A172 (cell line): Measurements from ENCODE around the genes ETDB, ETDC and CT45A1.

- RAMPAGE, long total RNA, result no peak
These were observed 1.5 kb downstream of the RAB33A start for GRCh38 chrX:130173108-130173872.

GRCh38 chrX:130523748-130524659 lies 122.2 kb downstream of the RBMX2 start:
- RAMPAGE, long total RNA, result no peak

DNA sequence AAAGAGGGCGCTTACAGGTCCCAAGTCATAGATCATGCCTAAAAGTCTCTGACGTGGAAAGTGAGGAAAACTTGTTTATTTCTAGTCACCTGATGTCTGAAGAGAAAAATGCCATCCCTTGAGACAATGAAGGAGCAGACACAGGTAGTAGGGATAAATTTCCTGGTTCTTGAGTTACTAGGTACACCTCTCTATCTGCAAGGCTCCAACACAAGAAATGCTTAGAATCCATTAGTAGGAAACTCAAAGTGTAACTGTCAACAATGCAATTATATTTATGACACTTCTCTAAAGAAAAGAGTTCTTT lies 233.4 kb downstream of the ENOX2 start:
- RAMPAGE, long total RNA, result no peak

DNA sequence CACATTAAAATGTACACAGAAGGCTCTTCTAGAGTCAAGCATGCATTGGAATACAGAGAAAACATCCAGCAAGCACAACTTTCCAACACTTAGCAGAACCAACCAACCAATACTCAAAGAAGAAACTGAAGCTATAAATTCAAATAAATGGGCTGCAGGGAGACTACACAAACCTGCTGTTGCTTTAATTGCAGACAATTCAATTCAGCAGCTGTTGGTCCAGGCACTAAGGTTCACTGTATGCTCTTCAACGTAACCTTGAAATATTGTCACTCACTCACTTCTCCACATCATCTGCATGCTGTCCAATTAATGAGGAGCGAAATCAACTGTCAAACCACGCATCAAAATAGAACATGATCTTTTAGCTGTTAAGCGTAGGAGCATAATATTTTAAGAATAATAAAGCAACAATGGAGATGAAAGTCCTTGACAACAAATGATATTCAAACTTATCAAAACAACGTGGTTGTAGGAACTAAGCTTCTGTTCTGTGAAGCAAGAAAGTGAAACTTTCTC lies 17.0 kb downstream of the ENOX2 start:
- RAMPAGE, long total RNA, result no peak

DNA sequence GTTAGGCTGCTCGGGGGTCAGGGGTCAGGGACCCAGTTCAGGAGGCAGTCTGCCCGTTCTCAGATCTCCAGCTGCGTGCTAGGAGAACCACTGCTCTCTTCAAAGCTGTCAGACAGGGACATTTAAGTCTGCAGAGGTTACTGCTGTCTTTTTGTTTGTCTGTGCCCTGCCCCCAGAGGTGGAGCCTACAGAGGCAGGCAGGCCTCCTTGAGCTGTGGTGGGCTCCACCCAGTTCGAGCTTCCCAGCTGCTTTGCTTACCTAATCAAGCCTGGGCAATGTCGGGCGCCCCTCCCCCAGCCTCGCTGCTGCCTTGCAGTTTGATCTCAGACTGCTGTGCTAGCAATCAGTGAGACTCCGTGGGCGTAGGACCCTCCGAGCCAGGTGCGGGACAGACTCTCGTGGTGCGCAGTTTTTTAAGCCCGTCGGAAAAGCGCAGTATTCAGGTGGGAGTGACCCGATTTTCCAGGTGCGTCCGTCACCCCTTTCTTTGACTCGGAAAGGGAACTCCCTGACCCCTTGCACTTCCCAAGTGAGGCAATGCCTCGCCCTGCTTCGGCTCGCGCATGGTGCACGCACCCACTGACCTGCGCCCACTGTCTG lies 99.5 kb downstream of the ARHGAP36 start:
- RAMPAGE, long total RNA, result no peak

- RAMPAGE, long total RNA, result no peak
These were observed 160.5 kb downstream of the OR13H1 start for GRCh38 chrX:131704217-131704905.

DNA sequence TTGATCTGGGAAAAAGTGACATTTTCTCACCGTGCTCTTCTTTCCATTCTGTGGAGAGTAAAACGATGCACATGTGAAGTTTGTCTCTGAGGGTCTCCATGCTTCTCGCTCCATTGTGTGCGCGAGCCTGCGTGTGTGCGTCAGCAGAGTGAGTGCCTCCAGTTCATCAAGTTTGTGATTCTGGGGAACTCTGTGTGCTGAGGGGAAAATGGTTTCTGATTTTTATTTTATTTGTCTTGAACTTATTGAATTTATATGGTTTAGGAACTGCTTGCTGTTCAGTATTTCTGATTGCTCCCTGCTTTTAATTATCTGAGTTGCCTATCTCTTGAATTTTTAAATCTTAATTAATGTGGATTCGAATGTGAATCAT lies 2.0 kb downstream of the STK26 start:
- RAMPAGE, long total RNA, result no peak

DNA sequence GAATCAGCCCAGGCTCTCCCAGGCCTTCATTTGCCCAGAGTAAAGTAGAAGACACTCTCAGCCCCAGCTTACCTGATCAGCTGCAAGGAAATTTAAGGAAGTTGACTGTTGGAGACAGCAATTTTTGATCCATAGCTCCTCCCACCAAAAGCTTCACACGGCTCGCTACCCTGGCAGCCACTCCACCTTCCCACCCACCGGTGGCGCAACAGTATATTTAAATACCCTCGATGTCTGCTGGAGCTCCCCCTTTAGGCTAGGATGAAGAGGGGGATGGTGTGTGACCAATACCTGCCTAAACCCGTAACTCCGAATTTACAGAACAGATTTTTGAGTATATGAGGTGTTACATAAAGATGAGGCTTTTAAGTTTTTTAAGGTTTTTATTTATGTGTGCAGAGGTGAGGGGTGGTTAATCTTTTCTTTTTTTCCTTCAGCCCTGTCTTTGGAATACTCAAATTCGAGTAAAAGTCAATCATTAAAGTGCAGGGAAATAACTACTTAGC lies 75.3 kb downstream of the MBNL3 start:
- RAMPAGE, long total RNA, result no peak

GRCh38 chrX:132565117-132565568 lies 76.3 kb upstream of the MBNL3 start:
- RAMPAGE, long total RNA, result no peak

- RAMPAGE, long total RNA, result no peak
These were observed 77.6 kb downstream of the HPRT1 start for GRCh38 chrX:134537399-134538136.

DNA sequence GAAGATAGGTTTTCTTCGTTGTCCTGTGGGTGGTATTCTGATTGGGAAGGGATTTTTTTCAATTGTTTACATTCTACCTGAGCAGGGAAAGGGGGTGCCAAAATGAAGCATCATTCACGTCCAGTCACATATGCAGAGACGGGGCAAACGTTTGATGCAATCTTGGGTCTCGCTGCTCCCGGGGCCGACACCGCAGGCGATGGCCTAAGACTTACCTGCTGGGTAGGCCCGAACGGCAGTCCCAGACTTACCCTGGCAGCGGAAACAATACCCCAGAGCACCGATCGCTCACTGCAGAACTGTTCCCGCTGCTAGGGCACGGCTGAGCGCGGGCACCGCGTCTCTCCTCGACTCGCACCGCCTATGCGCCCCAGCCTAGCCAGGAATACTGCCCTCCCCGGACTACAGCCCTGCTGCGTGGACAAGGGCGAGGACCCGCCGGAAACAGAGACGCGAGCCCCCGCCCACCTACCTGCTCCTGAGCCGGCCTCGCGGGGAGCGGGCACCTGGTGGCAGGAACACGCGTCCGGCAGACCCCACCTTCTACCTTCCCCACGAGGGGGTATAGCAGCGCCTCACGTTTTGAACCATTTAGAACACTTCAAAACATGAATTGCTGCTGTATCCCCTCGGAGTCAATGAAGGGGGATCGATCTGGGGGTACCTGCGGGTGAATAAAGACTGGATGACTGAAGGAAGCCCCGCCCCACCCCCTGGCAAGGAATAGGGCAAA lies 86.3 kb downstream of the HPRT1 start:
- RAMPAGE, long total RNA, result no peak

DNA sequence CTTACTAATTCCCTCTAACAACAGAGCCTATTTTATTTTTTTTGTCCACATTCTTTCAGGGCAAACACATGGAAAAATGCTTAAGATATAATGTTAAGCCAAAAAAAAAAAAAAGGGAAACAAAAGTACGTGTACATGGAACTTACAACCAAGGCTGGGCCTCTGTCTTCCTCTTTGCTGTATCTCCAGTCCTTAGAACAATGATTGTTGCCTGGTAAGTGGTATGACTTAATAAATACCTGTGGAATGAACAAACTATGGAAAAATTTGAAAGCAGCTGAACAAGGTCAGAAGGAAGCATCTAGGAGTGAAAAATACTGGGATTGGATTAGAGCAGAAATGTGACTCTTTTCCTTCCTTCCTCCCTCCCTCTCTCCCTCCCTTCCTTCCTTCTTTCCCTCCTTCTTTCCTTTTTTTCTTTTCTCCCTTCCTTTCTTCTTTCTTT lies 21.5 kb upstream of the MOSPD1 start:
- RAMPAGE, long total RNA, result no peak

DNA sequence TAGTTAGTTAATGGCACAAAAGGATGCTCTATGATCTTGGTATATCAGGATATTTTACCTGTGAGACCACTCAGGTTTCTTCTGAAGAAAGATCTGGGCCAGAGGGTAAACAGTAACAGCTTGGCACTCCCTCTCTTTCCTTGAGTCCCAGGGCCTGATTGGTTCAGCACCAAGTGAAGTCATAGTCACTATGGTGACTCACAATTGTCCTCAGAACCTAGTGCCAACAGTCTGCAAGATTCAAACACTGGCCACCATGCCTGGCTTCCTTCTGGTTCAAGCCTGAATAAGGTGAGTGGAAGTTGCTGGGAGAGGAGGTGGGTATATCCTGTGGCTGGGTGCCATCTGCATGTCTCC lies at the start of gene ETDB:
Gene ETDB (minus strand): TSS at position 145 of the 357 bp plus-strand sequence.
- RAMPAGE, long total RNA, result no peak

- RAMPAGE, long total RNA, result no peak
These were observed 13.7 kb upstream of the ETDC start for GRCh38 chrX:135295379-135296187.

GRCh38 chrX:135309123-135309618 lies at the start of gene ETDC:
Gene ETDC (plus strand): TSS chrX:135309480.
- RAMPAGE, long total RNA, result no peak

GRCh38 chrX:135331837-135332286 lies 12.0 kb downstream of the ZNF75D start:
- RAMPAGE, long total RNA, result no peak

DNA sequence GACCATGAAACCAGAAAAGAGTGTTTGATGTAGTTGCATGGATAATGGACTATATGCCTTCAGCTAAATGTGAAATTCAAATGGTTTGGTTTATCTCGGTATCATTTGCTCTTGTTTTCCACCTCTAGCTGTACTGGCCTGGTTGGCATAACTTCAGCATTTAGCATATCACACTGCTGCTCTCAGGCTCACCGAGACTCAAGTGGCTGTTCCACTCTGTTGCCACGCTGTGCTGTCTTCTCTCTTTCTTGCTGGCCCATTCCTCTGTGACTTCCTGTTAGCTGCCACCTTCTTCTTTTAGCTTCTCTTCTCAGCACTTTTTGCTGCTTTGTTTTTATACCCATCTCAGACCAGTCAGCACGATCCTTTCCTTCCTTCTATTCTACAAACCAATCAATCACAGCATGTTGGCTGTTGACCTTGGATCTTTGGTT lies 23.9 kb downstream of the INTS6L start:
- RAMPAGE, long total RNA, result no peak

DNA sequence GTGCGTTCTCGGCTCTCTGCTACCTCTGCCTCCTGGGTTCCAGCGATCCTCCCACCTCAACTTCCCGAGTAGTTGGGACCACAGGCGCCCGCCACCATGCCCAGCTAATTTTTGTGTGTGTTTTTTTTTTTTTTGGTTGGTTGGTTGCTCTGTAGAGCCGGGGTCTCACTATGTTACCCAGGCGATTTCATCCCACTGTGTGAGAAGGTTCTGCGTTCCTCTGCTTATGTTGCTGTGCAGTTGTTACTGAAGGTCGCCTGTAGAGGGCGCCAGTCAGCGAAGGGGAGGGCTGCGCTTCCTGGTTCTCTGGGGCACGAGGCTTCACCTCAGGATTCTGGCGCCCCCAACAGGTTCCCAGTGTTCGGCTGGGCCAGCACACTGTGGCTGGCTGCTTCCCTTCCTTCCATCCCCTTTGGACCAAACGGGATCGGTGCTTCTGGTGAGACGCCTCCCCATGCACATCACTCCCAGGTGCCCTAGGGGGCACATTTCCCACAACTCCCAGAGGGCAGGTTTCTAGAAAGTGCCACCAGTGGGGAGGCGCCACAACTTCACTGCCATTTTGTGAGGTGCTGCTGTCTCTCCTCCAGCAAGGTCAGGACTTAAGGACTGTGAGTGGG lies at the start of gene CT45A1:
Gene CT45A1 (plus strand): TSS at position 543 of the 620 bp plus-strand sequence.
- RAMPAGE, long total RNA, result no peak

GRCh38 chrX:136159549-136159925 lies 37.3 kb upstream of the FHL1 start:
- RAMPAGE, long total RNA, result no peak

- RAMPAGE, long total RNA, result no peak
These were observed 6.8 kb upstream of the FHL1 start for GRCh38 chrX:136189820-136190764.